Tibial nerve (tissue), 3 donors: ENCODE results near the gene LDHD.

- PRO-cap = no peak
- RAMPAGE, long total RNA, 3 experiments = no peak in any of the 3 experiments
Measured at GRCh38 chr16:73019327-73019999, 28.5 kb downstream of the ZFHX3 start.

DNA sequence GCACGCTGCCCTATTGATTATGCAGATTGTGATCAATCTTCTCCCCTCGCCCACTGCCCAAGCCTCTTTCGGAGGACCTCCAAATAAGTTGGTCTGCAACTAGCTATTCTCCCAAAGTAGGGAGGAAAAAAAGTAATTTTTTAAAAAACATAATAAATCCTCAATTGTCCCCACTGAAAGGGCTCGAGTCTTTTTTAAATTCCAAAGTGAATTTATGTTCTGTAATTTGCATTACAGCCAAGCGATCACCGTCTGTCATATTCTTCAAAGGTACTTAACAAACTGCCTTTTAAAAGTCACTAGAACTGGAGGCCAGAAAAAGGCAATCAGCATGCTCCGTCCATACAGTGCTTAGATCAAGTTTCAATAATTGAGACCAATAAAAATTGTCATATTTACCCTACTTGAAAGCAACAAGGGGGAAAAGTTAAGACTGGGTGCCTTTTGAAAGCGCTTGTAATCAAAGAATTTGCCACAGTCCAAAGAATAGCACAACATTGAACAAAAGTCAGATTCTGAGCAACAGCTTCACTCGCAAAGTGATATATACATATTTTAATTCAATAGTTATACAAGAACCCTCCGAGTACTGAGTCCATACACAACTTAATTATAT, 8.9 kb upstream of the ZFHX3 start:
- PRO-cap = no peak
- RAMPAGE, long total RNA, 3 experiments = no peak in any of the 3 experiments

- PRO-cap = no peak
- RAMPAGE, long total RNA, 3 experiments = no peak in any of the 3 experiments
Measured at GRCh38 chr16:73063947-73065051, 16.4 kb upstream of the ZFHX3 start.

GRCh38 chr16:73066959-73067639, 19.2 kb upstream of the ZFHX3 start:
- PRO-cap = no peak
- RAMPAGE, long total RNA, 3 experiments = no peak in any of the 3 experiments

DNA sequence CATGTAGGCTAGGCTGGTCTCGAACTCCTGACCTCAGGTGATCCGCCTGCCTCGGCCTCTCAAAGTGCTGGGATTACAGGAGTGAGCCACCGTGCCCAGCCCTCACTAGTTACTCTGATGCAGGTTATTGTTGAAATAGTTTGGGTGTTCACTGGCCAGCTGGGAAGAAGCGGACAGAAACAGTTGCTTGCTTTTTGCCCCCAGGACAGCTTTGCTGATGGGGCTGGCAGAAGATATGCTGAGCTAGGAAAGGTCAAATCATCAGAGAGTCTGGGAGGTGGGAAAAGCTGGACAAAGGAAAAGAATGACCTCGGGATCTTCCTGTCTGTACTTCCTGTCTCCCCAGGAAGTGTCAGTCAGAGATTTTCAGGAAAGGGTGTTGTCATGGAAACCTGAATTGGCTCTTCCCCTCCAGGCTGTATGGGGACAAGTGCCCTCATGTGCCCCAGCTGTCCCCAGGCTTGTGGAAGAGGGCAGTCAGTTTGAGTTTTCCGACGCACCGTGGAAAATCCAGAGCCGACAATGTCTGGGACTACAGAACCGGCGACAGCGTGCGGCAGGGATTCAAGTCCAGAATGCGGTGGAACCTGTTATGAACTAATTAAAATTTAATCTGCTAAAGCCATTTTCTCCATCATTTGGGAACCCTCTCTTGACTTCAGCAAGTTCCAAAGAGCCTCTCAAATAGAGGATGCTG, 122.6 kb upstream of the ZFHX3 start:
- PRO-cap = no peak
- RAMPAGE, long total RNA, 3 experiments = no peak in any of the 3 experiments

DNA sequence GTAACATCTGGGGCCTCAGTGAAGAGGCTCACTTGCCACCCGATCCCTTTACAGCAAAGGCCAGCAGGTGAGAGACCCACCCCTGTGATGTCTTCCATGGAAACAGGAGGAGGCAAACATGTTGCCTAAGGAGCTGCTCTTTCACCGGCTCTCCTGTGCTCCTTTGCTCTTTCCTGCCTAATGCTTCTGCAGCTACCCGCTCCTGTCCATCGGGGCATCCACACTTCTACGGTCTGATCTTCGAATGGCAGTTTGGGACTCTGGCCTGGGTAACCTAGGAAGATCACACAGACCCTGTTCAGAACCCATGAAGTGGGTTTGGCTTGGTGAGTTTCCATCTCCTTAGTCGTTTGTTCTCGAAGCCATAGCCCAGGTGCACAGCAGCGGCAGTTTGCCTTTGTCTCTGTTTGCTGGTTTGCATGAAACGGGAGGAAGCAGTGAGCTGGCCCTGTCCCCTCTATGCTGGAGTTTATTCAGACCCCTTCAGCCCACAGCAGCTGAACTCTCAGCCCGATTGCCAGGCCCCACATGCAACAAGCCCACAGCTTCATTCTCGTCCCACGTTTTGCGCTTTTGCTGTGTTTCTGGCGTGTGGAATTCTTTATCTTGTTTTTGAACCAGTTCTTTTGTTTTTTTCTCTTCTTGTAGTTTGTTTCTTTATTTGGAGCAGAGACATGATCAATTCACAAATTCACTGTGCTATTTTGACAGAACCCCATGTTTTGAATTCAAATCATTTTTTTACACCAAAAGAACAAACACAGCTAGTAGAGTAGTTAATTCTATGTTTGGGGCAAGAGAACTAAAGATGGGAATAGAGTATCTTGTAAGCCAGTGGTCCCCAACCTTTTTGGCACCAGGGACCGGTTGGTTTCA, 29.1 kb downstream of the PSMD7 start:
- PRO-cap = no peak
- RAMPAGE, long total RNA, 3 experiments = no peak in any of the 3 experiments

DNA sequence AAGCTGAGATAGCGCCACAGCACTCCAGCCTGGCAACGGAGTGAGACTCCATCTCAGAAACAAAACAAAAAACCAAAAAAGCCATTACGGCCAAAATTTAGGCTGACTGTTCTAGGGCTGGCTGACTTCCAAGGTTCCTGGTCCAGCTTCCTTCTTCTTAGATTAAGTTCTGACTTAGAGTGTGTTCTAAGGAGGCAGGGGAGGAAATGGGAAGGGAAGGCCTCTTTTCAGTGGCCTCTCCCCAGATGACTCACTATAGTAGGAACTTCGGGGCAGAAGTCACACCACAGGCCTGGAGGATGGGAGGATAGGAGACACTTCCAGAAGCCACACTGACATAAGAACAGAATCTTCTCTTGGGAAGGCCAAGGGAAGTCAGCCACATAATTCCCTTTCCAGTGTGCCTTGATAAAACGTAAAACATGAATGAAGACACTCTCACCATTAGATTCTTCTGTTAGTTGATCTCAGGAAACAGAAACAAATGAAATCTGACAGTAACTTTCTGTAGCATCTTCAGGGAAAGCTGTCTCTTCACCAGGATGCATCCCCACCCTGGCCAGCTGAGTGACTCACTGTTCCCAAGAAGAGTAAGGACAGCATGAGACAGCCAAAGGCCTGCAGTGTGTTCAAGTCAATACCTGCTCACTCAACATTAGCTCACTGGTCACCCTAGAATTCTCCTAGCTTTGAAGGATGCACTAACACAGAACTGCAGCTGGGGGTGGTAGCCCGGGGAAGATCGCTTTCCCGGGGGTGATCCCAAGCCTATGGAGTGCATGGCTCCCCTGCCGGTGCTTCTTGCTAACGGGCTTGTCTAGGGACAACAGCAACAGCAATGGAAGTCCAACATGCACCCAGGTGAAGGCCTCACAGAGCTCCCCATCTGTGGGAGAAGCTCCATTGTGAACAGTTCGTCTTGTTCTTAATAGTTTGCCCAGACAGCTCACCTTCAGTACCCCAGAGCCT, 28.1 kb upstream of the CLEC18B start:
- PRO-cap = no peak
- RAMPAGE, long total RNA, 3 experiments = no peak in any of the 3 experiments

- PRO-cap = no peak
- RAMPAGE, long total RNA, 3 experiments = no peak in any of the 3 experiments
Measured at GRCh38 chr16:74467486-74467953, 46.2 kb upstream of the CLEC18B start.

- PRO-cap = no peak
- RAMPAGE, long total RNA, 3 experiments = start-site peak on the minus strand in 1 of 3 experiments, at chr16:74503539-74503601 at its widest, 87 reads per replicate
Measured at GRCh38 chr16:74503282-74503778, 82.1 kb upstream of the CLEC18B start.

DNA sequence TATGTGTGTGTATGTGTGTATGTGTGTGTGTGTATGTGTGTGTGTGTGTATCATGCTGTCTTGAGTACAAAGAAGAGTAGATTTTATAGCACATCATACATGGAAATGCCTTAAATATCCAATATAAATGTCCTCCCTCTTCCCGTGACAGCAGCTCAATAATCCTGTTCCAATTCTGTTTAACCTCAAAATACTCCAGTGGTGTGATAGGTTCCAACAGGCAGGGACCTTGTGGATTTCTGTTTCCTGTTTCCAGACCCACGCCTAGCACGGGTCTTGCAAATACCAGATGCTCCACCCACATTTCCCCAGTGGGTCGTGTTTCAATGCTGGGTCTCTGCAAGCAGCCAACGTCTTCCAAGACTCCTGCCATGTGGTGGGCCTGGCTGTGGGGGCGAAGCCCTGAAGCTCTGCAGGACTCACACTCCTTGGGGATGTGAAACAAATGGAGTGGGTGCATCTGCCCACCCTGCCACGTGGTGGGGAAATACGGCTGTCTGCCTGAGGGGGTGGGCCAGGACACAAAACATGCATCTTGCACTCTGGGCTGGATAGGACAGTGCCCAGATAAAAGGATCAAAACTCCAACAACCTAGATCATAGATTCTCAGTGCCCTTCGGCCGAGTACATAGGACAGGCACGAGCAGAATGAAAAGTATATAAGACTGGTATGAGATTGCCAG, 32.6 kb downstream of the FA2H start:
- PRO-cap = no peak
- RAMPAGE, long total RNA, 3 experiments = no peak in any of the 3 experiments

GRCh38 chr16:74906731-74907300, 78.1 kb downstream of the WDR59 start:
- PRO-cap = no peak
- RAMPAGE, long total RNA, 3 experiments = no peak in any of the 3 experiments

- PRO-cap = no peak
- RAMPAGE, long total RNA, 3 experiments = no peak in any of the 3 experiments
Measured at GRCh38 chr16:74965481-74966237, 19.3 kb downstream of the WDR59 start.

- PRO-cap = no peak
- RAMPAGE, long total RNA, 3 experiments = no peak in any of the 3 experiments
Measured at GRCh38 chr16:75045260-75045647, 46.4 kb downstream of the ZNRF1 start.

DNA sequence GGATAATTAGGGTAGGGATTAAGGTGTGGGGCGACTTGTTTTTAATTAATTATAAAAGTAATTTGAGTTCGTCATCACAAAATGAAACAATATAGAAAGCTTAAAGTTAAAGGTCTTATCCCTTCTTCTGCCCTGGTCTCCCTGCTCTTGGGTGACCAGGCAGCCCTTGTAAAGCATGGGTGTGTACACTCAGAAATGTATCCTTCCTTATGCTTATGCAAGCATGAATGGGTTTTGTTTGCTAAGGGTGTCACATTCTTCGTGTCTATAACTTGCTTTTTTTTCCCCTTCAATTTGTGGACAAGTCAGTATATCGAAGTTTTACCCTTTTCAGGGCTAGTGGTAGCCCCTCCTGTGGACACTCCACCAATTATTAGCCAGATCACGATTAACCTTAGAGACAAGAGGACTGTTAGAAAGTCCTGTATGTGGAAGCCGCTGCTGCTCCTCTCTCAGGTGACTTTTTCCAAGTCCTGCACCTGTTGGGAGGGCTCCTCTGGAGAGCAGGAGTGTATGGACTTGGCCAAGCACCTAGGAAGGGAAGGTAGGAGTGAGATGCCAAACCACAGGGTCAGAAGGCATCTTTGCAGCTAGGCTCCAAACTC, 51.0 kb downstream of the LDHD start:
- PRO-cap = no peak
- RAMPAGE, long total RNA, 3 experiments = no peak in any of the 3 experiments

- PRO-cap = bidirectional peak, plus-strand start at chr16:75116881, minus-strand start at chr16:75116778
- RAMPAGE, long total RNA, 3 experiments = start-site peak on the minus strand in 3 of 3 experiments, at chr16:75116718-75116789 at its widest, 18 to 57 reads per replicate
Measured at GRCh38 chr16:75116368-75116981, at the start of gene LDHD. TSS of gene LDHD (minus strand) at chr16:75116780.

GRCh38 chr16:75169394-75169920, 21.1 kb downstream of the ZFP1 start:
- PRO-cap = no peak
- RAMPAGE, long total RNA, 3 experiments = no peak in any of the 3 experiments

GRCh38 chr16:75228991-75229472, 10.2 kb downstream of the CTRB1 start:
- PRO-cap = no peak
- RAMPAGE, long total RNA, 3 experiments = no peak in any of the 3 experiments

DNA sequence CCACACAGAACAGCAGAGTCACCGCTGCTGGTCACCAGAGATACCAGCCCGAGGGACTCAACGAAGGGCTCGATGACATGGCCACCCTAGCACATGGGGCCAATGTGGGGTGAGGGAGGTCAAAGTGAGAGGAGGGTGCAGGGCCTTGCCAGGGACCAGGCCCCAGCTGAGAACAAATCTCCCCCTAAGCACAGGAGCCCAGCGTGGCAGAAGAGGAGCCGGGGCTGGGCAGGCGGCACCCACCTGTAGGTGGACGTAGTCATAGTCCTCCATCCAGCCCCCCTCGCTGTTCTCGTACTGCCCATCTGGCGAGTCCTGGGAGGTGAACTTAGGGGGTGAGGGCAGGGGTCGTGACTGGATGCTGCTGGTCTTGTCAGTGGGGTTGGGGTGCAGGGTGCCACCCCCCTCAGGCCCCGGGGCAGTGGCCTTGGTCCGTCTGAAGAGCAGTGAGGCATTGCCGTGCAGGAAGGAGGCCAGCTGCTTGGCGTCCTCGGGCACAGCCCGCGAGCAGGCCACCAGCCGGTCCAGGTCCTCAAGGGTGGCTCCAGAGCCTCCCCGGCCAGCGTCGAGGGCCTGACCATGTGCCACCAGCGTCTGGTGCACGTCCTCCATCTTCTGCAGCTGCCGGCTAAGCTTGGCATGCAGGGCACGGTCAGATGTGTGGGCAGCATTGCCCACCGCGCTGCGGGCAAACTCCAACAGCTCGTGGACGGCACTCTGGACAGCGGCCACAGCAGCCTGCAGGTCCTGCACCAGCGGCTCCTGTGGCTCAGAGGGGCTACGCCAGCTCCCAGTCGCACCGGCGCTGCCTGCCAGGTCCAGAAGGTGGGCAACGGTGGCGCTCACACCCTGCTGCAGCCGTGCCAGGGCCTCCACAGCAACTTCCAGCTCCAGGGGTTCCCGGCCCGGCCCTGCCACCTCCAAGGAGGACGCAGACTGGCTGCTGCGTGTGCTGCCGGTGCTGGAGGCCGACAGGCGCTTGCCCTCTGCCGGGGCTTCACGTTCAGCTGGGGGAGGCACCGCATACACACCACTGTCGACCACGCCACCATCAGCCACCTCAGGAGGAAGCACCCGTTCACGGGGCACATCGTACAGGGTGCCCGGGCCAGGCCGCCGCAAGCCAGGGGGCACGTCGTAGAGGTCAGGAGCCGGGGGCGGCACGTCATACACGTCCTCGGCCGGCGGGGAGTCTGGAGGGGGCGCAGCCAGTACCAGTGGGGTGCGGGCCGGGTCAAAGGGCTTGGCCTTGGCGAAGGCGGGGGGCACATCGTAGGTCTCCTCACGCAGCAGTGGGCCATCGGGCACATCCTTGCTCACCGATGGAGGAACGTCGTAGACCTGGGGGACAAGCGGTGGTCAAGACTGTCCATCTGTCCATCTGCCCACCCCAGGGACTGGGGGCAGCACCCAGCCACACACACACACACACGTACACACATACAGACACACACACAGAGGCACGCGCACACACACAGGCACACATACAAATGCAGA, 16.2 kb downstream of the BCAR1 start:
- PRO-cap = no peak
- RAMPAGE, long total RNA, 3 experiments = start-site peak on the minus strand in 1 of 3 experiments, centred at position 611 of the sequence, 28 reads per replicate

DNA sequence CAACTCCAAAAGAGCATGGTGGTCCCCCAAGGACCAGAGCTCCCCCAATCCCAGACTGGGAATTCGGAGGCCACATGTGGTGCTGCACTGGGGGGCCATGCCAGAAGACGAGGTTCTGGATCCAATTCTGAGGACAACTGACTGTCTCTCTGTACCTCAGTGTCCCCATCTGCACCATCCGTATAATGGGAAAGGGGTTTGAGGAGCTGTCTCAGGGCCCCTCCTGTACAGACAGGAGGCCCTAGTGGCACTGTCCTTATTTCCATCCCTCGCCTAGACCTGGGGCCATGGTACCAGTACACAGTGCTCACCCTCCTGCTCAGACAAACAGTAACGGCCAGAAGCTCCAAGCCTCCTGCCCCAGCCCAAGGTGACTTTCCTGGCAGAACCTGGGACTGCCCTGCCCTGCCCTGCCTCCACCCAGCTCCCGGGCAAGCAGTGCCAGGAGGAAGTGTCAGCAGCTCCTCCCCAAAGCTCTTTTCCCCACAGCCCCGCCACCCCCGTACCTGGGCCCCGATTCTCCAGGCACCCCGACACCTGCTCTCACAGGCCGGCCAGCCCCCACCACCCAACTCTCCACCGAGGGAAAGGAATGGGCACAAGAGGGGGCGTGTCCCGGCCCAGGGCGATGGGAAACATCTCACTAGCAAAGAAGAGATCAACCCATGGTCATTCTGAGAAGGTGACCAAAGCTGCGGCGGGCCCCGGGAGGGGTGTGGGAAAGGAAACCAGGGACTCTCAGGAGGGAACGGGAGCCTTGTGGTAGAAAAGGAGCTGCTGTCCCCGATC, 1.4 kb downstream of the BCAR1 start:
- PRO-cap = unidirectional peak, plus-strand start at position 672 of the sequence
- RAMPAGE, long total RNA, 3 experiments = no peak in any of the 3 experiments

DNA sequence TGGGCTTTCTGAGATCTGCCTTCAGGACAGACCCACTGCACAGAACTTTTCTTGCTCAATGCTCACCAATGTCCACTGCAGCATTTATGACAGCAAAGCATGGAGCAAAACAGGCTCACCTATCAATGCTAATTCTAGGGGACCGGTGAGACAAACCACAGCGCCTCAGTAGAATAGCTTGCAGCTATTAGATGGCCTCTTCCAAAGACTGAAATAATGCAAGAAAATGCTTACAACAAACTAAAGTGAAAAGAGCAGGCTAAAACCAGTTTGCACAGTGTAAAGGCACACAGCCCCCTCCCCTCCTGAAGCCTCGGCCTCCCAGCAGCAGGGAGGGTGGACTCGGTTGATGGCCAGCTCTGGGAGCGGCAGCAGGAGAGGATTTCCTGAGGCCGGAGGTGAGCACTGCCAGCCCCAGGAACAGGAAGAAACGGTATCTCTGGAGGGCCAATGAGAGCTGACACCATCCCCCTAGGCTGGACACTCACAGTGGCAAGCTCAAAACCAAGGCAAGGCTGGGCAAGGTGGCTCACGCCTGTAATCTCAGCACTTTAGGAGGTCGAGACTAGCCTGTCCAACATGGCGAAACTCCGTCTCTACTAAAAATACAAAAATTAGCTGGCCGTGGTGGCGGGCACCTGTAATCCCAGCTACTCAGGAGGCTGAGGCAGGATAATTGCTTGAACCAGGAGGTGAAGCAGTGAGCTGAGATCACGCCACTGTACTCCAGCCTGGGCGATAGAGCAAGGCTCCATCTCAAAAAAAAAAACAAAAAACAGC, 3.7 kb upstream of the BCAR1 start:
- PRO-cap = no peak
- RAMPAGE, long total RNA, 3 experiments = no peak in any of the 3 experiments